Osteocyte (in vitro differentiated cells): ENCODE results near the genes BACH1 and KRTAP27-1.

DNA sequence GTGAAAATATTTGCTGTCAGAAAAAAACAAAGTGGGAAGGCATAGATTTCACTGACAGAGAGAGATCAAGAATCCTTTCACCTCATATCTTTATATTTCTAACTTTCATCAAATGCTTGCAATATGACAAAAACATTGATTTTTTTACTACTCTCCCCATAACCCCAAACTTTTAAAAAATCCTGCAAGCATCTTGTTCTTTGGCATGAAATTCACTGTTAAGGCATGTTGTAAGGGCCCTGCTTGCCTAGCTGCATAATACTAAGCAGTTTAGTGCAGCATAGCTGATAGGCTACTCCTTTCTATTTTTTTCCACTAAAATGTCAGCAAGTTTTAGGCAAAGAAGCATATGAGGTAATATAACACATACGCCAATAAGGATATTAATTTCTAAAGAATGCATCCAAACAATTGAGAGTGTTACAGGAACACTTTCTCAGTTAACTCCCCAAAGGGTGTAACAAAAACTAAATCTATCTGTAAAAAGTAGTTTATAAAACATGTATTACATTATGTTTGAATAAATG is 340.4 kb upstream of the ADAMTS5 start:
- PRO-cap, result no peak

DNA sequence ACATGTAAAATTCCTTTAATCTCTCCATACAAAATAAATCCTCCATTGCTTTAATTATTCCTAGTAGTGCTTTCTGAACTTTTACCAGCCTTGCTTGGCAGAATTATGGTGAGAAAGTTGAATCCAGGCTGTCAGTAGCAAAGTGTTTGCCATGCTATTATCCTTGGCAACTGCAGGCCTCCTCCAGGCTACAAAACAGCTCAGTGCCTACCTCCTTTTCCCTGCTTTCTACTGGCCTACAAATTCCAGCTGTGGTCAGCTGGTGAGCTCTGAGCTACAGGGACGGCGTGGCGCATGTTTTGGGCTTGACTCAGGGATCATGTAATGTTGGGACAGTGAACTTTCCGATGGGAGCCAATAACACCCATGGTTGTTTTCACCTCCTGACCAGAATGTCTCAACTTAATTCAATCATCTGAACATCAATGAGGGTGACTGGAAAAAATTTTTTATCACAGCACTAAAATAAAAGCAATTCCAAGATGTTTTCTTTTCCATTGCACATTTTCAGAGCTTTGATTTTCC is 456.2 kb upstream of the ADAMTS5 start:
- PRO-cap, result no peak

- PRO-cap, result no peak
Measured at GRCh38 chr21:28991975-28992518, 630 bp downstream of the LTN1 start.

DNA sequence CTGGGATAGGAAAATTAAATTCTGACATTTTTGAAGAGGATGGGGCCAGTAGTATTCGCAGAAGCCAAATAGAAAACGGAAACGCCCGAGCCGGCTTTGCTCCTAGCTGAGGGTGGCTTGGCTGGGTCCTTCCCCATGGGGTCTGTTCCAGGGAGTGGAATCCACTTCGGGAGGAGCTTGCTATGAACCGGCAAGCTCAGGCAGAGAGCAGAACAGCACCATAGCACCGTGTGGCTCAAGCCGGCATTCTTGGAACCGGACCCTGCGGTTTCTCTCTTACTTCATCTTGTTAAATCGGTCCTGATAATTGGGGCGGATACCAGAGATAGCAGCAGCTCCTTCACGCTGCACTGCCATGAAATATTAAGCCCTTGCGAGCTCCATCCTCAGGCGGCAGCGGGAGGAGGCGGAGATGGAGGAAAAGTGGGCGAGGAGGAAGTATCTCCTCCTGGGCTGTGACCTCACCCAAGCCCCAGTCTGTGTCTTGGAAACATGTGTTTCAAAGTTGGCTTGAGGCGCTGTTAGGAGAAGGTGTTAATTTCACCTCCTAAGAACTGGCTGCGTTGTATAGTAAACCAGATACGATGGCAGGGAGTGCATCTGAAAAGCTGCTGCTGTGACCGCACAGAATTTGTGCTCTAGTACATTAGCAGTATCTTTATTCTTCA is 25.0 kb downstream of the MAP3K7CL start:
- PRO-cap, result no peak

DNA sequence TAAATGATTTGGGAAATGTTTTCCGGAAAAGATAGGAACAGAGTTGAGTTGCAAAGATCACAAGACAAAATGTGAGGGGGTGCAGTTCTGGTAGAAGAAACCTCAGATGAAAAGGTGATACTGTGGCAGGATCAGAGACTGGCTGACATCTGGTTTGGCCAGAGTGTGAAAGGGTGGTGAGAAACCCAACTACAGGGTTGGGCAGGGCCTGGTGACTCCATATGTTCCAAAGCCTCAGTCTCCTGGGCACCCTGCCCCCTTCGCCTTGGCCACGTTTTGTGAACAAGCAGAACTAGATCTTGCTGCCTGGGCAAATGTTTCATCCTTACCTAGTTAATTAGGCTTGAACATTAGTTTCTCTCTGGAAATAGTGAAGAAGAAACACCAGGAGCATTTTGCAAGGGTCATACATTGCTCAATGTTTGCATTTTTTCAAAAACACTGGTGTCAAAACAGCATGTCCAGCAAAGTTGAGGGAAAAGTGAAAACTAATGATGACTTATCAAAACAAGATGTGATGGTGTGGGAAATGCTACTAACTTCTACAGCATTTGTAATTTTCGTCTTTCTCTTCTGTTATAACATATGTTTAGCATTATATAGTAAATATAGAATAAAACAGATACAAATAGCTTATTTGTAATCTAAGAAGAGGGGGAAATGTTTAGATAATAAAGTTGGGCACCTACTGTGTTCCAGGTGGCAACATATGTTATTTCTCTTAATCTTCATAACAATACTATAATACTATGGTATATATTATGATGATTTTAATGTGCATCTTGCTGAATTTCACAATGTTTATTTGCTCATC is 60.6 kb downstream of the MAP3K7CL start:
- PRO-cap, result no peak

DNA sequence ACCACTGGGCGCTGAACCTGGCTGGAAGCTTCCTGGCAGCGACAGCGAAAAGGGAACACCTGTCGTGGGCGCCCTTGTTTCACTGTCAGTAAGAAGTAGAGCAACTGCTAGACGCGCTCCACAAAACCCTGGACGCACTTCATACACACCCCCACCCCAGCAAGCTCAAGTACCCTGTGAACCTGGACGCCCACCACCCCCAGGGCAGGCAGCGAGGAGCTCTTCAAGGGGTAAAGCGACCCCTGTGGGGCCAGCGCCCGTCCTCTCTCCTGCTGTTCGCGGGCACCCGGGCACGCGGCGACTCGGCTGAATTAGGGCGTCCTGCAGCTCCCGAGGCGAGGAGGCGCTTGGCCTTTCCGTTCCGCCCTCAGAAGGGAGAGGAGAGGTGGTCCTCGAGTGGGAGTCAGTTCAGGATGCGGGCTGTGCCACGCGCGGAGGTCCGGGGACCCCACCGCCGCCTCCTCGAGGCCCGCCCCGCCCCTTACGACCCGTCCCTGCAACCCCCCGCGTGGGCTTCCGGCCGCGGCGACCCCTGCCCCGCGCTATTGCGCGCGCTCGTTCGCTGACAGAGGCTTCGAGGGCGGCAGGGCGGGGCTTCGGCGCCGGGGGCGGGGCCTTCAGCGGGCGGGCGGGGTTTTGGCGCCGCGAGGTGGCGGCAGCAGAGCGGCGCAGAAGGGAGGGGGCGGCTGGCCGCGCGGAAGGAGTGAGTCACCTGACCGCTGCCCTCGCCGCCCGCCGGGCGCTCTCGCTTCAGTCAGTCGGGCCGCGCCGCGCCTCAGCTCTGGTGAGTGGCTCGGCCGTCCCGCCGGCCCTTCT is at the start of gene BACH1:
Gene BACH1 (plus strand): TSS at position 753 of the 816 bp plus-strand sequence.
- PRO-cap, result bidirectional peak, plus-strand start at position 753 of the sequence, minus-strand start at position 567 of the sequence

DNA sequence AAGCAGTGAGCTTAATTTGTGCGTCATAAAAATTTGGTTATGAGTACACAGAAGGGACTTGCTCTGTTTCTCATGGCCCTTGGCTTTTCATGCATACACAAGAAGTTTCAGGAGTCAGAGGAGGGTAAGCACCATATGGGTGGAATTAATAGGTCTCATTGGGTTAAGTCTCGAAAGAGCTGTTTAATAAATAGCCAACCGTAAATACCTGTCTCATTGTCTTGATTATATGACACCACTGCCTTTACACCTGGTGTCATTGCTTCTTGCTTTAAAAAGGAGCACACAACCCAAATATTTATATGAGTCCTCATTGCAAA is 1.9 kb downstream of the BACH1 start:
- PRO-cap, result no peak

DNA sequence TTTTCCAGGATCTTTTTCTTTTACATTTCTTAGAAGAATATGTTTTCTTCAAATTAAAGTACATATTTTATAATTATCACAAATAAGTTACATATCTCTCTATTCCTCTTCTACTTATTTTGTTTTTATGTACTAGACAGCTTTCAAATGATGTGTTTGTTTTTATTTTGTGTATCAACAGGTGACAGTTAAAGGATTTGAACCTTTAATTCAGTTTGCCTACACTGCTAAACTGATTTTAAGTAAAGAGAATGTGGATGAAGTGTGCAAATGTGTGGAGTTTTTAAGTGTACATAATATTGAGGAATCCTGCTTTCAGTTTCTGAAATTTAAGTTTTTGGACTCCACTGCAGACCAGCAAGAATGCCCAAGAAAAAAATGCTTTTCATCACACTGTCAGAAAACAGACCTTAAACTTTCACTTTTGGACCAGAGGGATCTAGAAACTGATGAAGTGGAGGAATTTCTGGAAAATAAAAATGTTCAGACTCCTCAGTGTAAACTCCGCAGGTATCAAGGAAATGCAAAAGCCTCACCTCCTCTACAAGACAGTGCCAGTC is 27.2 kb downstream of the BACH1 start:
- PRO-cap, result no peak

DNA sequence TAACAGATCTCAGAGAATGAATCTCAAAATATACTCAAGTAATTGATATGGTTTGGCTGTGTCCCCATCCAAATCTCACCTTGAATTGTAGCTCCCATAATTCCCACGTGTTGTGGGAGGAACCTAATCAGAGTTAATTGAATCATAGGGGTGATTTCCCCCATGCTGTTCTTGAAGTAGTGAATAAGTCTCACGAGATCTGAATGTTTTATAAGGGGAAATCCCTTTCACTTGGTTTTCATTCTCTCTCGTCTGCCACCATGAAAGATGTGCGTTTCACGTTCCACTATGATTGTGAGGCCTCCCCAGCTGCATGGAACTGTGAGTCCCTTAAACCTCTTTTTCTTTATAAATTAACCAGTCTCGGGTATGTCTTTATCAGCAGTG is 135.3 kb downstream of the BACH1 start:
- PRO-cap, result no peak

- PRO-cap, result no peak
Measured at GRCh38 chr21:29473612-29474310, 175.0 kb downstream of the BACH1 start.

DNA sequence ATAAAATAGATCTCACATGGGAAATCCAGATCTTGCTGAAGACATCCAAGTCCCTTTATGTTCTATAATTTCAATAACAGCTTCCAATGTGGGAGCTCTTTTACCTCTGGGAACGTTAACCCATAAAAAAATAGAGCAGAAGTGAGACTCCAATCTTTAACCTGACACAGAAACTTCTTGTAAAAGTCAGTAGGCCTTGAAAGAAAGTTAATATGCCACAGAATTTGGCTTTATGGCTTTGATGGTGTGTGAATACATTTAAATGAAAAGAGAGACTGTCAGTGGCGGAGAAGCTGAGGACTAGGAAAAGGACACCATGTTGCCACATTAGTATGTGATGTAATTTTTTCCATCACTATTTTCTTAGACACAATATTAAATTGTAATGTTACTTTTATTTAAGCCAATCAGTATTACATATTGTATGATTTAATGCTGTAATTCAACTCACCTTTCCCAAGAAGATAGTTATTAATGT is 17.4 kb upstream of the CLDN8 start:
- PRO-cap, result no peak

GRCh38 chr21:30337518-30338048 is at the start of gene KRTAP27-1:
Gene KRTAP27-1, minus strand, starts transcription at chr21:30337694.
- PRO-cap, result no peak

- PRO-cap, result no peak
Measured at GRCh38 chr21:31110281-31111071, 72.2 kb upstream of the KRTAP19-8 start.

- PRO-cap, result no peak
Measured at GRCh38 chr21:31186863-31187400, 148.7 kb upstream of the KRTAP19-8 start.

GRCh38 chr21:31251749-31252515 is 92.1 kb downstream of the TIAM1 start:
- PRO-cap, result no peak

GRCh38 chr21:31577039-31577331 is 82.5 kb upstream of the SOD1 start:
- PRO-cap, result no peak

- PRO-cap, result no peak
Measured at GRCh38 chr21:31583775-31584432, 75.6 kb upstream of the SOD1 start.

GRCh38 chr21:31670801-31671761 is 11.6 kb downstream of the SOD1 start:
- PRO-cap, result no peak

DNA sequence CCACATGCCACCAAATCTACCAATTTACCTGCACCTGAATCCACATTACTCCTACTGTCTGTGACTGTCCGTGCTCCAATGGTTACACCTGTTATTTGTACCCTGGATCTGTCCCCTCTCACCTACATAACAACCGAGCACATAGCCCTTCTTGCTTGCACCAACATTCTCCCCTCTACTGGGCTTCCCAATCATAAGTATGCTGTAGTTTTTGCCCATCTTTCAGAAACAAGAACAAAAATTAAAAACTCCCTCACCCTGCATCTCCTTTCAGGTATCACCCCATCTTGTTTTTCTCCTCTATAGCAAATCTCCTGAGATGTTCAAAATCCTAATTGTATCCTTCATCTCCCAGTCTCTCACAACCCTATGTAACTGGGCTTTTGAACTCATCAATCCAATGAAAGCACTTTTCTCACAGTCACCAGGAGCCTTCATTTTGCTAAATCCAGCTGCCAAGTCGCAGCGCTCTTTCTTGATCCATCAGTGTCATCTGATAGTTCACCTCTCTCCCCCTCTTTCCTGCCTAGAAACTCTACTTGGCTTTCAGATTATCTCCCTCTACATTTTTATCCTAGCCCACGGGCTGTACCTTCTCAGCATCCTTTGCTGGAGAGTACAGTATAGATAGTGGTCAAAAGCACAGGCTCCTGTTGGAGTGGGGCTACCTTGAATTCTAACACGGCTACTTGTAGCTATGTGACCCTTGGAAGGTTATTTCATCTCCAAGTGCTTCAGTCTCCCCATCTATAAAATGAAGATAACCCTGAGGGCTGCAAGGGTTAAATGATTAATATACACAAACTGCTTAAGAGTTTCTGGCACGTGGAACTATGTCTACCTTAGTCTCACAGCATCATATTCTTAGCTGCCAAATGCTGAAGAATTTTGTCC is 17.9 kb downstream of the SOD1 start:
- PRO-cap, result no peak

DNA sequence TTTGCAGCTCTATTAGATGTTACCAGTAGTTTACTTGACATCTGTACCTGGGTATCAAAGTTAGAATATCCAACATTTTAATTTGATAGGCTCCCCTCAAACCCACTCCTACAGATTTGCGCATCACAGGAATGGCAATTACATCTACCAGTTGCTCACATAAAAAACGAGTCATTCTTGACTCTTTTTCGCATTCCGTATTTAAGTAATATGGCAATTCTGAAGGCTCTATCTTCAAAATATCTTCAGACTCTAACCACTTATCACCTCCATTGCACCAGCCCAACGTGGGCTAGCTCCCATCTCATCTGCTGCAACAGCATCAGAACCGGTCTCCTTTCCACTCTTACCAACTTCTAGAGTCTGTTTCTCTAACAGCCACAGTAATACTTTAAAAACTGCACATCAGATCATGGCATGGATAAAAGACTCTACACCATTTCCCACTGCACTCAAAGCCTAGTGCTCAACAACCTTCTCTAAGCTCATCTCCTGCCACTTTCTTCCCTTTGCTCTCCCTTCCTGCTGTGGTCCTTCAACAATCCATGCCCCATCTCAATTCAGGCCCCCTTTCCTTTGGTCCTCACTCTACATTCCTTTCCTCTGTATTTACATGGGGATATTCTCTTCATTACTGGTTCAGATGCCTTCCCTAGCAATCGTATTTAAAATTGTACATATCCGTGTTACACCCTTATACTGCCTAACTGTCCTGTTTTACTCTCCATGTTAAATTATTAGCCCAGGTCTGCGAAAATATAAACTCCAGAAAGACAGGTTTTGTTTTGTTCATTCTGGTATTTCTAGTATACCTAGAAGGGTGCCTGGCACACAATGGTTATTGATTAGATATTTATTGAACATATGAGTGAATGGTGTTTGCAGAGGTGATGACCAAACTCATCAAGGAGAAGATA is 18.9 kb downstream of the SOD1 start:
- PRO-cap, result no peak